H7 (cell line): ENCODE measurements around a stretch of chr15.

GRCh38 chr15:89330154-89330450, 4.5 kb downstream of the POLG start:
- RAMPAGE, long total RNA, result no peak

GRCh38 chr15:89358565-89359182, 24.1 kb upstream of the POLG start:
- RAMPAGE, long total RNA, result no peak

GRCh38 chr15:89400493-89401482, 66.2 kb upstream of the POLG start:
- RAMPAGE, long total RNA, result no peak

DNA sequence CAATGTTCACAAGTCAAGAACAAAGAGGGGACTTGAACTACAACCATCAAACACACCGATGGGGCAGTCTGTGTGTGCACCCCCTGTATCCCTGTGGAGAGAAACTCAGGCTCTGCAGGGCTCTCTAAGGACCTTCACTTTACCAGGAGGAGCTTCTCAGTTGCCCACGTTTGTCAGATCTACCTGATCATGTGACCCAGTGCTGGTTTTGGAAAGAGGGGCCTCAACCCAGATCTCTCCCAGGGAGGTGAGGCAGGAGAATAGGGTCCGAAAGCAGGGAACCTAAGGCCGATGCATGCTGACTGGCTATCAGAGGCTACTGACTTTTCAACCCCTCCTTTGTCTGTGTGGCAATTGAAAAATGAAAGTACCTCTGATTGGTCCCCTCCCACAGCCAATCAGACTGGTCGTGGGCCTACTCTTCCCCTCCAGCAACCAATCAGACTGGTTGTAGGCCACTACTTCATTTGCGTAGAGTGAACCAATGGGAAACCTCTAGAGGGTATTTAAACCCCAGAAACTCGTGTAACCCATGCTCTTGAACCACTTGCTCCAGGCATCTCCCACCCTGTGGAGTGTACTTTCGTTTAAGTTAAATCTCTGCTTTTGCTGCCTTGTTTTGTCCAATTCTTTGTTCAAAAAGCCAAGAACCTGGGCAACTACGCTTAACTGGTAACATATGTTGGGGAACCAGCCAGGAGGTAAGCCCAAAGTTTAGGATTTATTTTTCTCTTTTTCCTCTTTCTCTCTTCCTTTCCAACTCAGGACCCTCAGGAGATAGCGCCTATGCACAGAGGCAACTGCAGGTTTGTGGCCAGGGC, 33.9 kb downstream of the RHCG start:
- RAMPAGE, long total RNA, result no peak

DNA sequence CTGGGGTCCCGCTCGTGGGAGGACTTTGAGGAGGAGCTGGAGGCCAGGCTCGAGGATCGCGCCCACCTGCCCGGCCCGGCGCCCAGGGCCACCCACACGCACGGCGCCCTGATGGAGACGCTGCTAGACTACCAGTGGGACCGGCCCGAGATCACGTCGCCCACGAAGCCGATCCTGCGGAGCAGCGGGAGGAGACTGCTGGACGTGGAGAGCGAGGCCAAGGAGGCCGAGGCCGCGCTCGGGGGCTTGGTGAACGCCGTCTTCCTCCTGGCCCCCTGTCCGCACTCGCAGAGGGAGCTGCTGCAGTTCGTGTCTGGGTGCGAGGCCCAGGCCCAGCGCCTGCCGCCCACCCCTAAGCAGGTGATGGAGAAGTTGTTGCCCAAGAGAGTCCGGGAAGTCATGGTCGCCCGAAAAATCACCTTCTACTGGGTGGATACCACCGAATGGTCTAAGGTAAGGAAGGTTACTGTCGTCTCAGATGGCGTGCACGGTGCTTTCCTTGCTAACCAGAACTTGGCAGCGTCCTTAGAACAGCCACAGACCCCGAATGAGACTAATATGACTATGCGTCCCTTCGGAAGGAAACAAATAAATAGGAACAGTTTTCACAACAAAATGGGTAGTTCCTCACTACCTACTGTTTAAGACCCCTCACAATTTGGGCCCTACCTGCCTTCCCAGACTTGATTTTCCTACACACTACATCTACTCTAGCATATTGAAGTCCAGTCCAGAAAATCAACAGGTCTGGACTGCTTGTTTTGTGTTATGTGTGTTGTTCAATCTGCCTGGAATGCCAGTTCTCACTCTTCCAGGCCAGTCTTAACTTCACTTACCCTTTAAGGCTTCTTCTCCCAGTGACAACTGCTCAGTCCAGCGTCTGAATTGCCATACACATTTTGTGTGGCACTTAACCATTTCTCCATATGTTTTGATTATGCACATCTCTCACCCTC, 797 bp downstream of the TICRR start:
- RAMPAGE, long total RNA, result no peak

DNA sequence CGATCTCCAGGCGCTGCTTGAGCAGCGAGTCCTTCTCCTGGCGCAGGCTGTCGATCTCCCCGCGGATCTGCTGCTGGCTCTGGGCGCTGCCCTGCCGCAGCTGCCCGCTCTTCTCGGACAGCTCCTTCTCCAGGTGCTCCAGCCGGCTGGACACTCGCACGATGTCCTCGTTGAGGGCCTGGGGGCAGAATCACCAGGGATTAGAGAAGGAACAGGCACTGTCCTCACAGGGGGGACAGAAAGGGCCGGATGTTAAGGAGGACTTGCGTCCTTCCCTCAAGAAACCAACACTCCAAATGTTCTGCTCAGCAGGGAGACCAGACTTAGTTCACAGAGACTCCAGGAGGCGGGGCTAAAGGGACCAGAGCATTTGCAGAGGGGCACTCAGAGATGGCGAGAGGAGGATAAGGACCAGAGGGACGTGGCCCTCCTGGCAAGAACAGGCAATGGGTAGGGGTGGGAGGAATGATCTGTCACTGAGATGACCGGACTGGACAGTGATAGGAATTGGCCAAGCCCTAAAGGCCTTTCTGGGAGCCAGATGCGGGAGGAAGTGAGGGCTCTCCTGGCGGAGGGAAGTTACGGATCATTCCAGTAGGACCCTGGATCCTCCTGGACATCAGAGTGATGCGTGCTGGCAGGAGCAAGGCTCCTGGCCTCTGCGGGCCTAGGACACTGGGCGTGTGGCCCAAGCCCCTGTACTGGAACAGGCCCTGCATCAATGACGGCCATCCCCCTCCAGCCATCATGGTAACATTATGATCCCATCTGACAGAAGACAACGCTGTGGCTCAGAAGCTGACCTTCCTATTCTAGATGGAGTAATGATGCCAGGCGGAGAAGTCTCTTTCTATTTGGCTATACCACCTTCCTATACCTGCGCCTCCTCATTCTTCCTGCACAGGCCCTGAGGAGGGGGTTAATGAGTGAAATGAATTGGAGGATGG, 23.5 kb downstream of the KIF7 start:
- RAMPAGE, long total RNA, result no peak

DNA sequence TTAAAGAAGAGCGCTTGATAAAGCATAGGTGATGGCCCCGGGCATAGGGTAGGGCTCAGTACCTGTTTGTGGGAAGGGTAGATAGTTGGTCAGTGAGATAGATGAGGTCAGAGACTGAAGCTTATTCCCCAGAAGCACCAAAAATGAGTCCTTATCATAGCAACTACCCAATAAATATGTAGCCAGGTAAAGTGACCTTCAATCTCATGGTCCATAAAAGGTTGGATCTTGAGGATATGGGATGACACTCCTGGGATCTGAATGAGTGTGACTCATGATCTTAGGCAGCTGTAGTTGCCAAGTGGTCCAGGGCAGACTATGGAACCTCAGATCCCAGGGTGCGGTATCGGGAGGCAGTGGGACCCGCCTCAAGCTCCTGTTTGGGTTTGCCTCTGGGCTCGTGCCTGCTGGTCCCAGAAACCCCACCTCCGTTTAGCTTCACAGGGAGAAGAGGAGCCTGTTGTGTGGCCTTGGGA, 8.3 kb downstream of the PLIN1 start:
- RAMPAGE, long total RNA, result no peak

- RAMPAGE, long total RNA, result no peak
These were observed 4.8 kb downstream of the PLIN1 start for GRCh38 chr15:89674293-89674839.

DNA sequence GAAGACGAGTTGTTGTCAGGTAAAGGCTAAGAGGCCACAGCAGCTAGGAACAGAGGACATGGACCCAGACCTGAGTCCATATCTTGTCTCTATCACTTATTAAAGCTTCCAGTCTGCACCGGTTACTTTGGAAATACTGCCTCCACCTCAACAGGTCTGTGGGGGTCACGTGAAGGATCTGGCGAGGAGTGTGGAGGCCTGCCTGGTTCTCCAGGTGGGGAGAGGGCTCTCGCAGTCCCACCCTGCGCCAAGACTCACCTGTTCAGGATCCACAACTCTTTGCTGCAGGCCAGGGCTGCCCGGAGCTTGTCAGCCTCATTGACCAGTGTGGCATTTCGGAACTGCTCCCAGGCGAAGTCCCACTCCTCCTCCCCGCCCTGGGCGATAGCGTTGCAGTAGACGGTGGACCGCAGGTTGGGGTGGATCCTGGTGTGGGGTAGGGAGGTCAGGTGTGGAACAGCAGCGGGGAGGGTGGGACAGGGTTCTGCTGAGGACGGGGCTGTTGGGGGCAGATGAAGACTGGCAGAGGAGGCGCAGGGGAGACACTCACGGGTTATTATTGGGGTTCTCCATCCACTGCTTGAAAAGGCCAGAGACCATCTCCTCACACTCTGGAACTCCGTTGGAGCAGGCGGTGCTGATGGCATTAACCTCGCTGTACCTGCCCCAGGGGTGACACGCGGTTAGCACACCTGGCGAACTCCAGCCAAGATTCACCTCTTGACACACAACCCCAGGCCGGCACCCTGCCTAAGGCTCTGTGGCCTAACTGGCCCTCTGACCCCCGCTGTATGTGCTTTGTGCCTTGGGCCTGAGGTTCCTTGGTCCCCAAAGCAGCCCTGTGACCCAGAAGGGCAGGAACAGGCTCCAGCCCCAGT, 16.0 kb downstream of the MESP2 start:
- RAMPAGE, long total RNA, result no peak

DNA sequence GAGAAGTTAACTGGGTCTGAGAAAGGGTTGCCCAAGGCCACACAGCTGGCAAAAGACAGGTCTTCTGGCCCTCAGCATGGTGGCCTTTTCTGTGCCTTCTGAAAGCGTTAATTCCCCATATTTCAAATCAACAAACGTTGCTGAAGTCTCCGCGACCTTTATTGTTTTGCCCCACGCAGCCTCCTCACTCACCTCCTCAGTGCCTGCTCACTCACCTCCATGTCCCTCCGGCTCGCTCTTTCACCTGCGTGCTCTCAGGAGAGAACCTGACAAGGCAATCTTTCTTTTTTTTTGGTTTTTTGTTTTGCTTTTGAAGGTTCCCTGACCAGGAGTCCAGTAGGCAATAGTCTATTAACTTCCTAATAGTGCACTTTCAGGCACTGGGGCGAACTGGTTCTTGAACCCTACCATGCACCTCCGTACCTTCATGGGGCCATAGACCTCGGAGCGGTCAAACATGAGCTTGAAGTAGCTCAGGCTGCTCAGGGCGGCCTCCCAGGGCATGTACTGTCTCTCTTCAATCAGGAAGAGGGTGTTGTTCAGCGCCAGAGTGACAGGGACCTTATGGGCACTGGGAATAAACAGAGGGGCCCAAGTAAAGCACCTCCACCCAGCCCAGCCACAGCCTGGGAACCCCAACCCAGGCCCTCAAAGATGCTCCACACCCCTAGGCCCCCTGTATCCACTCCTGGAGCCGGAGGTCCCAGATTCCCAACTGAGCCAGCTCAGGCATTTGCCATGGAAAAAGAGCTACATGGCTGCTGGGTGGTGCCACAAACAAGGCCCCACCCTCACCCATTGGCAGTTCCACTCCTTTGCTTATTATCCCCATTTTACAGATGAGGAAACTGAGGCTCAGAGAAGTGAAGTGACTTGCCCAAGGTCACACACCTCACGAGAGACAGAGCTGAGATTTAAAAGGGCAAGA, 17.2 kb downstream of the ANPEP start:
- RAMPAGE, long total RNA, result no peak

DNA sequence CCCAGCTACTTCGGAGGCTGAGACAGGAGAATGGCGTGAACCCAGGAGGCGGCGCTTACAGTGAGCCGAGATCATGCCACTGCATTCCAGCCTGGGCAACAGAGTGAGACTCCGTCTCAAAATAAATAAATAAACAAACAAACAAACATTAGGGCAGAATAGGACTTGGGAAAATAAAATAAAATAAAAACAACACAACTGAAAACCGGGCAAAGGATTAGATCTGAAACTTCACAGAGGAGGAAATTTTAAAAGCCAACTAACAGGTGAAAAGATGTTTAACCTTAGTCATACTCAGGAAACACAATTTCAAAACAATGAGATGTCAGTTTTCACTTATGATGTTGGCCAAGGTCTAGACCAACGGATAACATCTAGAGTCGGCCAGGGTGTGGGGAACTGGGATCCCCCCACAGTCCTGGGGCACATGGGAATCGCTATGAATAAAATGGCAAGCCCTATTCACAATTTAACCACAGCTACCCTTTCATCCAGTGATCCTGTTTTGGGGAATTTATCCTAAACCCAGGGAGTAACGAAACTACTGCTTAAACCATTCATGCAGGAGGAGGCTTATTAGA, 6.0 kb upstream of the ANPEP start:
- RAMPAGE, long total RNA, result no peak

- RAMPAGE, long total RNA, result no peak
These were observed 21.9 kb upstream of the ANPEP start for GRCh38 chr15:89836493-89837101.

DNA sequence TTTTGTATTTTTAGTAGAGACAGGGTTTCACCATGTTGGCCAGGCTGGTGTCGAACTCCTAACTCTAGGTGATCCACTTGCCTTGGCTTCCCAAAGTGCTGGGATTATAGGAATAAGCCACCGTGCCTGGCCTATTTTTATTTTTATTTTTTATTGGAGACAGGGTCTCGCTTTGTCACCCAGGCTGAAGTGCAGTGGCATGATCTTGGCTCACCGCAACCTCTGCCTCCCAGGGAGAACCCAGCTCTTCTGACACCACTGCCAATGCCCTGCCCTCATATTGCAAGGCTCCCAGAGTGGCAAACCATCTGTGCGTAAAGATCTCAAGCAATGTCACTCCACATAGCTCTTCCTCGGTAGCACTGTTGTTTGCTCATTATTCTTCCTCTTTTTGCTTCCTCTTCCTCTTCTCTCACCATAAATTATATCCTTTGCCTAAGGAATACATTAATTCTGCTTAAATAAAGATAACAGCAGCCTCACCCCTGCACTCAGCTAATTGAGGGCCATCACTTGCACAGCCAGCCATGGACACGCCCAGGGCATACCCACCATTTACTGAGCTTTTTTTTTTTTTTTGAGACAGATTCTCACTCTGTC, 26.6 kb upstream of the ZNF710 start:
- RAMPAGE, long total RNA, result no peak

GRCh38 chr15:90045549-90046763, 44.8 kb downstream of the ZNF710 start:
- RAMPAGE, long total RNA, result no peak

DNA sequence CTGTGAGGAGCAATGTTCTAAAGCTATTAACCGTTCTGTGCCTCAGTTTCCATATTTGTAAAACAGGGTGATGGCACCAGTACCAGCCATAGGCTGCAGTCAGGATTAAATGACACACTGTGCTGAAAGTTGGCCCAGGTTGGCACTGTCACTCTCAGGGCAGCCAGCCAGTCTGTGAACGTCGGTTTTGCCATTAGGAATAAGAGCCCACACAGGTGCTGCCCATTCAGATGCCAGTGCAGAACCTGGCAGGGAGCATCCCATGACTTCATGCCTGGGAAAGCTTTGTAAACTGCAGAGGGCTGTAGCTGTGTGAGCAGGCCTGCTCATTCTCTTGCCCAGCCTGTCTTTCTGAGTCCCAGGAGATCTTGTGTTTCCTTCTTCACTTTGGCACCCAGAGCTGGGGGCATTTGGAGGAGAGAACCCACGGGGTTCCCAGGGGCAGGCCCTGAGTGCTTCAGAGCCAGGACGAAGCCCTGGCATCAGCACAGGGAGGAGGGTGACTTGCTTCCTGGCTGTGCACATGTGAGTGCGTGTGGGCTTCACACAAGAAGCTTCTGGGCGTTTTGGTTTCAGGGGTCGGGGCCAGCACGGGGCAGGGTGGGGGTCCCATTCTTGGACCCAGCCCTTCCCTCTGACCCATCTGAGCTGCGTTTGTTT, 47.0 kb downstream of the ZNF710 start:
- RAMPAGE, long total RNA, result no peak

- RAMPAGE, long total RNA, result no peak
These were observed 48.8 kb downstream of the ZNF710 start for GRCh38 chr15:90049765-90050570.

- RAMPAGE, long total RNA, result no peak
These were observed 7.5 kb downstream of the GDPGP1 start for GRCh38 chr15:90241266-90242071.

DNA sequence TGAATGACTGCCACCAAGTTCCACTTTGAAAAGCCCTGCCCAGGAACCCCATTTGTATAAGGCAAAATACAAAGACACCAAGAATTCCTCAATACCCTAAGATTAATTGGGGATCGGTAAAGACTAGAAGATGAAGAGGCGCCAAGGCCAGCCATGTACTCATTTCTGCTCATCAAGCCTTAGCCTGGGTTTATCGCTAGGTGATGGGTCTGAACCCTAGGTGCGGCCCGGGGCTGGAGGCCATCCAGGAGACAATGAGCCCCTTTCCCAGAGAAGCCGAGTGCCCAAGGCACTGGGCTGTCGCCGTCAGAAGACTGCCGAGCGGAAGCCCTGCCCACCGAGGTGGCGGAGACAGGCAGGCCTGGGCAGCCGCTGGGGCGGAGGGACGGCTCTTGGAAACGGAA, 428 bp upstream of the NGRN start:
- RAMPAGE, long total RNA, result no peak

DNA sequence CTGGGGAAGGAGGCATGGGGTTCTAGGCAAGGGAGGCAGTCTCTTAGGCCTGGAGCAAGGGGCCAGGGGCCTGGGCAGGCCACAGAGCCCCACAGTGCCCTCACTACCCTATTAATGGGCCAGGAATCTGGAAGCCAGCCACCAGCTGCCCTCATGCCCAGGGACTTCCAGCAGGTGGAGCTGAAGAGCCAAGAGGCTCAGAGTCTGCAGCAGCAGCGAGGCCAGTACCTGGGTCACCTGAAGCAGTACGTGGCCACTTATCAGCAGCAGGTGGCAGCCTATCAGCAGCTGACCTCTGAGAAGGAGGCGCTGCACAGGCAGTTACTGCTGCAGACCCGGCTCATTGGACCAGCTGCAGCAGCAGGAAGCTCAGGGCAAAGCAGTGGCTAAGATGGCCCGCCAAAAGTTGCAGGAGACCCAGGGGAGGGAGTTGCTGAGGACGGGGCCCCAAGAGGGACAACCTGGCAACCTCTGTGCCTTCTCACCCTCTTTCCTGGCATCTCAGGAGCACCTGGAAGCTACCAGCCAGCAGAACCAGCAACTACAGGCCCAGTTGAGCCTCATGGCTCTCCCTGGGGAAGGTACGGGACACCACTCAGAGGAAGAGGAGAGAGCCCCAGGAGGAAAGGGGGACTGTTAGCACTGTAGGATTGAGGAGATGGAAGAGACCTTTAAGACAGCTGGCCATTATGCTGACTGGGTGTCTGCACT, 28.0 kb downstream of the NGRN start:
- RAMPAGE, long total RNA, result no peak

- RAMPAGE, long total RNA, result no peak
These were observed 25.9 kb downstream of the IQGAP1 start for GRCh38 chr15:90413835-90414434.